A673 (cell line): ENCODE measurements around a stretch of chr6.

- PRO-cap = no peak
Measured at GRCh38 chr6:13457407-13458135, 29.8 kb downstream of the GFOD1 start.

DNA sequence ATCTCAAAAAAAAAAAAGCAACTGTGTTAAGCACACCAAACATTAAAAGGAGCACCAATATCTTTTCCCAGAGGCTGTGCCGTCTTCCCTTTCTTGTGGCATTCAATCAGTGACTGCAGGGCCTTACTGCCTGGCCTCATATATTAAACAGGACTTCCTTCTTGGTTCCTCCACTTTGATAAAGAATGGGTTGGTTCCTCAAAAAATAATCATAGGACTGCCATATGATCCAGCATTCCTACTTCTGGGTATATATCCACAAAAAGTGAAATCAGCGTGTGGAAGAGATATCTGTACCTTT lies 40.2 kb upstream of the GFOD1 start:
- PRO-cap = no peak

DNA sequence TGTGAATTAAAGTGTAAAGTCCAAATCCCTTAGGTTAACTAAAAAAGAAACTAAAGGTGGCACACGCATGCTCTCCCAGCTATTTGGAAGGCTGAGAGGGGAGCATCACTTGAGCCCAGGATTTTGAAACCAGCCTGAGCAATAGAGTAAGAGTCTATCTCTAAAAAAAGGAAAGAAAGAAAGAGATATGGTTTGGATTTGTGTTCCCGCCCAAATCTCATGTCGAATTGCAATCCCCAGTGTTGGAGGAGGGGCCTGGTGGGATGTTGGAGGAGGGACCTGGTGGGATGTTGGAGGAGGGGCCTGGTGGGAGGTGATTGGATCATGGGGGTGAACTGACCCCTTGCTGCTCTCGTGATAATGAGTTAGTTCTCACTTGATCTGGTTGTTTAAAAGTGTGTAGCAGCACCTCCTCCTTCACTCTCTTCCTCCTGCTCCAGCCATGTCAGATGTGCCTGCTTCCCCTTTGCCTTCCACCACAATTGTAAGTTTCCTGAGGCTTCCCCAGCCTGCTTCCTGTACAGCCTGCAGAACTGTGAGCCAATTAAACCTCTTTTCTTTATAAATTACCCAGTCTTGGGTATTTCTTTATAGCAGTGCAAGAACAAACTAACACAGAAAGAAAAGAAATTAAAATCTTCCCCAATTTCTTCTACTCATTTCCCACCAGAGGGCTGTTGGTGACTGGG lies 25.4 kb upstream of the SIRT5 start:
- PRO-cap = no peak

DNA sequence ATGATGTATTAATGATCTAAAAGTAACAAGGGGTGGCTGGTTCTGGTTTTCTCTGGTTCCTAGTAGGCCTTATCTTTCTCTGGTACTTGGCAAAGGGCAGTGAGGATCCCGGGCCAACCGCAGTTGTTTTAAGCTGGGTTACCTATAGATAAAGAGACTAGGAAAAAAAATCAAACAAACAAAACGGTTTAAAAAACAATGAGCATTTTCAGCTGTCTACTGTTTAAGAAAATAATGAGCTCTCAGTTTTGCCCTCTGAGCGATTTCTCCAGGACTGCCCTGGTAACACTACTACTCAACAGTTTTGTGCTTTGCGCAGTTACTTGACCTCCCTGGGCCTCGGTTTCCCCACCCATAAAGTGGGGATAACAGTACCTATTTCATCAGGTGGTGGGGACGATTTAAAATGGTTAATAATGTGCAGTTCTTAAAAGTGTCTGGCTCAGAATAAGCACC lies 1.3 kb upstream of the SIRT5 start:
- PRO-cap = no peak

DNA sequence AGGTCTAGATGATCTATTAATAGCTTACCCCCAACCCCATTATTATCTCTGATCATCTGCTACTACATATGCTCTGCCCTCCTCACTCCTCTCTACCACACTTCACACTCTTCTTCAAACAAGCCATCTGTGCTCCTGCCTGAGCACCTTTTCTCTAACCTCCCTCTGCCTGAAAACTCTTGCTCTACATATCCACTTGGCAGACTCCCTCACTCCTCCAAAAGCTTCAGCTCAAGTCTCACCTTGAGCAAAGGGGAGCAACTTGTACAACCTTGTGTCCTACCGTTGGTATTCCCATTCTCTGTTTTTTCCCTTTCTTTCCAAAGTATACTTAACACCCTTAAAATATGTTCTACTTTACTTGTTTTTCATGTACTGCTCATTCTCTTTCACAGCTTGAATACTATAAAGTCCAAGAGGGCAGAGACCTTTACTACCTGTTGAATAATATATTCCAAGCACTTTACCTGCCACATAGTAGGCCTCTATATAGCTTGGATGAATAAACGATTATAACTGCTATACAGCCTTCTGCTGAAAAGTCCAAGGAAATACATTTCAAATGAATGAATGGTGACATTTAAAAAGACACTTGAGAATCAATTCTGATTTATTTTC lies 36.8 kb downstream of the NOL7 start:
- PRO-cap = no peak

- PRO-cap = no peak
Measured at GRCh38 chr6:13687020-13687697, 24.5 kb downstream of the RANBP9 start.

DNA sequence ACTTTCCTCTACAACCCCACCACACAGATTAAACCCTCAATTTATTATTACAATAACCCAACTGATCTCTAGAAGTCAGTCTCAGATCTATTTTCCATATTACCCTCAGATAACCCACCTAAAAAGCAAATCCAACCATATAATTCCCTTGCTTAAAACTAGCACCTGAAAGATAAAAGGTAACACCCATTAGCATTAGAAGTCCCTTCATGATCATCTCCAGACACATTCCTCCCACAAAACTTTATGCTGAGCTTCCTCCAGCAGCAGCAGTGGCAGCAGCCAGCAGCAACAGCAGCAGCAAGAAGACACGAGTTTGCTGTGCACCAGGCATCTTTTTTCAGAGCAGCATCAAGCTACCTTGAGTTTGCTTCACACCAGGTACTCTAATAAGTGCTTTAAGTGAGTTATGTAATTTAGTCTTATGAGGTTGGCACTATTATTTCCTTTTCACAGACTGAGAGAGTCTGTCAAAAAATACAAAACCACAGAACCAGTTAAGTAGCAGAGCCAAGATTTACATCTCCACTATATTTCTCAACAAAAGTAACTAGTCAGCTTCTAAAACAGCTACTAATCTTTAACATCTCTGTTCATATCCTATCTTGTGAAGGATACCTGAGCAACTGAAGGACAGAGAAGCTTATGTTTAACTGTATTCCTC lies 23.8 kb downstream of the RANBP9 start:
- PRO-cap = no peak

DNA sequence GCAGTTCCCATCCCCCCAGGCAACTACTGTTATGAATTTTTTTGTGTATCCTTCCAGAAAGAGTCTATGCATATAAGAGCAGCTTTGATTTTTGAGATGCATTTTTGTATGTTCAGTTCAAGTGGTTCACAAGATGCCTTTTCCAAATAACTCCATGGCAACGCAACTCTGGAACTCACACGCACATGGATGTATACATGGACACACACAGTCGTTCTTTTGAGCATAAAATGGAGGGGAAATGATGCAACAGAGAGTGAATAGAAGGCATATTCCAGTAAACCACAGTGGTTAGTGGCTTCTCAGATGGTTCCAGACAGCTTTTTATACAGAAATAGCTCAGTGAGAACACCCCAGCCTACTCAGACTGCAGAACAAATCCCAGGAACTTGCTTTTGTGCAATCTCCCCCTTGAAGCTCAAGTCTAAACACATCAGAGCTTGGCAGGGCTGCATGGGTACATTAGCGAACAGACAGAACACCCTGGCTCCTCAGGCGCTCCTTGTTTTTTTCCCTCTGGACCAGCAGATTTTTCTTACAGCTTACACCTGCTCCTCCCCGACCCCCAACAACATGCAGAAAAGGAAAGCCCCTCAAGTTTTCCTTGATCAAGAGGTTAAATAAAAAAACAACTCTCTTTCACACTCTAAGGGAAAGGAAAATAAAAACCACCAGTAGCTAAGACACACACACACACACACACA lies 51.0 kb upstream of the RANBP9 start:
- PRO-cap = bidirectional peak, plus-strand start at position 454 of the sequence, minus-strand start at position 221 of the sequence

GRCh38 chr6:13798692-13799319 lies 15.6 kb downstream of the MCUR1 start:
- PRO-cap = no peak

GRCh38 chr6:14118143-14118688 lies 644 bp downstream of the CD83 start:
- PRO-cap = no peak

DNA sequence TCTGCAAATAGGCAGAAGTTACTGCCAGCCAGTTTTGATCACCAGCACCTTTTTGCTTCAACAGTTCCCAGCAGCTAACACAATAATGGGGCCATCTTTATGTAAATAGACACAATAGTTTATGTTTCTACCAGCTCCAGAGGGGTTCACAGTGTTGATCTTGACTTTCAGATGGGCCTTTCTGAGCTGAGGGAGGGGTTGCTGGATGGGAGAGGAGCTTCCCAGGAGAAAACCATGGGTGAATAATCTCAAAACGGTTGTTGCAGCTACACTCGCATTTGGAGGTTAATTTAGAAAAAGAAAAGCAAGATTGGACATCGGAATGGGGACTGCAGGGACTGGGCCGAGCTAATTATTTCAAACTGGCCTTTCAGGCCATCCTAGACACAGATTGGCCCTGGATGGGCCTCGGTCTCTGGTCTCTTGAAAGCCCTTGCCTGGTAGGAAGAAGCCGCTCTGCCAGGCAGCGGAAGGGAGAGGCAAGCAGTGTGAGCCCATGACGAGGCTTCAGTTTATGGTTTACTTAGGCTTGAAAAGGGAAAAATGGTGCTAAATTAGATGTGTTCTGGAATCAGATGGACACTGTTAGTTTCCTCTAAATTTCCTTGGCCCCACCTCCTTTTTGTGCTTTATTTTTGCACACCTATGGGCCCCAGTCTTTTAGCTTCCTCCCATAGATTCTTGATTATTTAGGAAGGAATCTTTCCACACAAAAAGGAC lies 11.5 kb downstream of the CD83 start:
- PRO-cap = no peak

- PRO-cap = no peak
Measured at GRCh38 chr6:14134639-14135144, 17.1 kb downstream of the CD83 start.

- PRO-cap = no peak
Measured at GRCh38 chr6:14258812-14259061, 141.2 kb downstream of the CD83 start.

DNA sequence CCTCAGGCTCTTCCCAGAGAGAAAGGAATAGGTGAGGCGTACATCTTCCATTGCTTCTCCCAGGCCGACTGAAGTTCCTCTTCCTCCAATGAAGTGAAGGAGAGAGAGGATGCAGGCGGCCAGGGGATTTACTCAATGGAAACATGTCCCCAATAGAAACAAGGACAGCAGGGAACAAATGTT lies 510.5 kb upstream of the JARID2 start:
- PRO-cap = no peak

DNA sequence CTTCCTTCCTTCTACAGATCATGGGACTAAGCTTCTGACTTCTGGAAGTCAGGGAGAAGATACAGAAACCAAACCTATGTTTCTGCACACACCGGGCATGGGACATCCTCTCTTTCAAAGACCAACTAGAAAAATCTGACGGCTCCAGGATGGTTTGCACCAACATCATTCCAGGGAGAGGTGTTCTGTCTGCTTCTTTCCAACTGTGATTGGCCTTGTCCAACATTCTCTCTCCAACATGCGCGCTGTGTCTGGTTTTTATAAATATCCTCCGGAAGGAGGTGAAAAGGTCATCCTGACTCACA lies 475.5 kb upstream of the JARID2 start:
- PRO-cap = no peak

GRCh38 chr6:14966226-14966496 lies 279.7 kb upstream of the JARID2 start:
- PRO-cap = no peak

GRCh38 chr6:15017238-15017816 lies 228.5 kb upstream of the JARID2 start:
- PRO-cap = no peak

- PRO-cap = no peak
Measured at GRCh38 chr6:15148140-15148814, 97.6 kb upstream of the JARID2 start.

DNA sequence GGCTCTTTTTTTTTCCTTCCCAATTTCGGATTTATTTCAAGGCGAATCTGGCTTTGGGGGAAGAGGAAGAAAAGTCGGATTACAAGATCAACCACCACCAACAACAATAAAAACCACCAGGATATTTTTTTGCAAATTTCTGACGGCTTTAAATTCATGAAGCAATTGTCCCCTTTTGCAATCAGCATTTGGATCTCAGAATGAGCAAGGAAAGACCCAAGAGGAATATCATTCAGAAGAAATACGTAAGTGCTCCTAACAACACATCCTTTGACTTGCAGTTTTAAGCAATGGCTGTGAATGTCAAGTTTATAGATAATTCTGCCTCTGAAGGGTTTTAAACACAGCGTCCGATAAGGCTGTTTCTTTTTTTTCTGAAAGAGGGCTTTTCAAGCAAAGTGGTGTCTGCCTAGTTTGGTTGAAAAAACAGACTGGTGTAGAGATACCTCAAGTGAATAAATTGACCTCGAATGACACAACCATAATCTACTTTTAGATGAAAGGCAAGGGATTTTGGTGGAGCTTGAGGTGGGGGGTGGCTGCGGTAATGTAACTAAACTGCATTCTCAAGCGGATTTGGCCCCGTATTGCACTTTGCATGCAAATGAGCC lies 576 bp downstream of the JARID2 start:
- PRO-cap = no peak

GRCh38 chr6:15246951-15247407 lies 1.1 kb downstream of the JARID2 start:
- PRO-cap = unidirectional peak, minus-strand start at chr6:15247058